HT-29 (cell line): ENCODE results near the genes FNDC3B, TNFSF10 and NAALADL2.

DNA sequence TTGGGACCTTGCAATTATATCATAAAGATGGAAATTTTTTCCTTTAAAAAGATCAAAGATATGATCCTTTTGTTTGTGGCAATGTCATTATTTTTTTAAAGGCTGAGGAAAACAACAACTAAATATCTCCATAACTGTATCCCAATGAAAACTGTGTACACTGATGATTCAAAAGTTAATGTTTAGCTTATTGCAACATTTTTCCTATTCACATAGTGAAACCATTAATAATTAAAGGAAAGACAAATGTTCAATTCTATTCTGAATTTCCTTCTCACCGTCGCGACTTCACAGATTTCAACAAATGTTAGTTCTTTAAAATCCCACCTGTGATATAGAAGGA is 40.3 kb downstream of the TMEM212 start:
- RAMPAGE, long total RNA: no peak

DNA sequence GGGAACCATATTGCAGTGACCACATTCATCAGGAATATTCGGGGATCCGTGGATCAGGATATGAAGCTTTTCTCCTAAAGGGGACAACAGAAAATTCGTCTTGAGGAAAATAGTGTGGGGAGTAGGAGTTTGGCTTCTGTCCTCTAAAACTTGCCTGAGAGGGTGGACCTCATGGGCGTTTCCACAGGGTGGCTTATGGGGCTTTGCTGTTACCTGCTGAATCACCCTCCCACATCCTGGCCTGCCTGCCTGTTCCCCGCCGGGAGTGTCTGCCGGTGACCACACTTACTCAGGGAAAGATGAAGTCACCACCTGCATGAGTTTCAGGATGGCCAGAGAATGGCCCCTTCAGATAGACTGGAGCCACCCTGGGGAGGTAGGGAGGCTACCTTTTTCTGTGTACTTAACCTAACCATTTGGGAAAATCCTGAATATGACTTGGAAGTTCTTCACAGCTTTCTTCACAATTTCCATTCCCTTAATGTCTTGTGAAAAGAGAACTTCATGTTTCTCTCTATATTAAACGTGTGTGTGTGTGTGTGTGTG is 78.4 kb upstream of the FNDC3B start:
- RAMPAGE, long total RNA: no peak

GRCh38 chr3:172039049-172040014 is at the start of gene FNDC3B:
Gene FNDC3B, plus strand, starts transcription at chr3:172039578.
- RAMPAGE, long total RNA: no peak

- RAMPAGE, long total RNA: no peak
Observed at GRCh38 chr3:172040015-172040347, 603 bp downstream of the FNDC3B start.

- RAMPAGE, long total RNA: no peak
Observed at GRCh38 chr3:172040348-172041368, 1.3 kb downstream of the FNDC3B start.

GRCh38 chr3:172044894-172045336 is 5.5 kb downstream of the FNDC3B start:
- RAMPAGE, long total RNA: no peak

- RAMPAGE, long total RNA: no peak
Observed at GRCh38 chr3:172063851-172064323, 24.5 kb downstream of the FNDC3B start.

DNA sequence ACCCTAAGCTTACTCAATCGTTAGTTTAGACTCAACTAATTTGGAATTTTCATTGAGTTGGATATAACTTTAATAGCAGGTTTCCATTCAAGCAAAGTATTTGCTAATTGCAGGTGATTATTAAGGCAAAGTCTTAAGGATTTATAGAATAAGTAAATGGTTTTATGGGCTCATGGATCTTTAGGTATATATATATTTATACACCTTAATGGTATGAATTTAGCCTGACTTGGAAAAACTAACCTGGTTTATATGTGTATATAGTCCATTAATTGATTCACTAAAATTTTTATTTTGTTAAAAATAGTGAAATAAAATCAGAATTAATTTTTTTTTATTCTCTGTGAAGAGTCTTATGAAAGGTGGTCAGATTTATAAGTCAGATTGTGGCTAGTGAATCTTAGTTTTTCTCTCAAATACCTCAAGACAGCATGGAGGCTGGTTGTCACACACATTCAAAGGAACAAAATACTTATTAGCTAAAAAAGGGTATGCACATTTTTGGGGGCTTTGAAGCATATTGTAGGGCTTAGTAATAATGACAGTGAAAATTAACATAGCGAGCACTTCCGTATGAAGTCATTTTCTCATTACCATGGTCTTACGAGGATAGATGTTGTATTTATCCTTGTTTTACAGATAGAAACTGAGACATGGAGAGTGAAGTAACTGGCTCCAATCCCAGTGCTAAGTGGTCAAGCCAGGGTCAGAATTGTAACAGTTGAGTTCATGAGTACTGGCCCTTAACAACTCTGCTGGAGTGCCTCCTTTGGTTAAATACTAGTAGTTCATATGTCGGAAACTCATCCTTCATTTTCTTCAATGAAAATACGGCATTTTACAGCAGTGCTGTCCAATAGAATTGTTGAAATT is 32.1 kb downstream of the FNDC3B start:
- RAMPAGE, long total RNA: no peak

GRCh38 chr3:172102523-172102915 is 63.1 kb downstream of the FNDC3B start:
- RAMPAGE, long total RNA: no peak

DNA sequence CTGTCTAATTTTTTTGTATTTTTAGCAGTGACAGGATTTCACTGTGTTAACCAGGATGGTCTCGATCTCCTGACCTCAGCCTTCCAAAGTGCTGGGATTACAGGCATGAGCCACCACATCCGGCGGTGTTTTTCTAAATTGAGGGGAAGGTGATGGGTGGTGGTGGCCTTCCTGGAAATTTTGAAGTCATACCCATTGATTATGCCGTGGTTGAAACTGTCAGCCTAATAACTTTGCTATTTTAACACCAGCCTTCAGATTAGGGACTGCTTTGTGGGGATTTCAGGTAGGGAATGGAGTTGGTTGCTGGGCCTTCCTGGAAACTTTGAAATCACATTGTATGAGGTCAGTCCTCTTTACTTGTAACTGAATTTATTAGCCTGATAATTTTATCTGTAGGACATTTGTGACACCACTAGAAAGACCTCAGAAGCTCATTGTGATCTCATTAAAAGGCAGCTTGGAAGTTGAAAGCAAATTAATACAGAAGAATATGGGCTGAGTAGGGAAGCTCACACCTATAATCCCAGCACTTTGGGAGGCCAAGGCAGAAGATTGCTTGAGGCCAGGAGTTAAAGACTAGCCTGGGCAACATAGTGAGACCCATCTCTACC is 97.6 kb downstream of the FNDC3B start:
- RAMPAGE, long total RNA: no peak

GRCh38 chr3:172148342-172148762 is 109.0 kb downstream of the FNDC3B start:
- RAMPAGE, long total RNA: no peak

- RAMPAGE, long total RNA: no peak
Observed at GRCh38 chr3:172261695-172262460, 186.4 kb downstream of the GHSR start.

DNA sequence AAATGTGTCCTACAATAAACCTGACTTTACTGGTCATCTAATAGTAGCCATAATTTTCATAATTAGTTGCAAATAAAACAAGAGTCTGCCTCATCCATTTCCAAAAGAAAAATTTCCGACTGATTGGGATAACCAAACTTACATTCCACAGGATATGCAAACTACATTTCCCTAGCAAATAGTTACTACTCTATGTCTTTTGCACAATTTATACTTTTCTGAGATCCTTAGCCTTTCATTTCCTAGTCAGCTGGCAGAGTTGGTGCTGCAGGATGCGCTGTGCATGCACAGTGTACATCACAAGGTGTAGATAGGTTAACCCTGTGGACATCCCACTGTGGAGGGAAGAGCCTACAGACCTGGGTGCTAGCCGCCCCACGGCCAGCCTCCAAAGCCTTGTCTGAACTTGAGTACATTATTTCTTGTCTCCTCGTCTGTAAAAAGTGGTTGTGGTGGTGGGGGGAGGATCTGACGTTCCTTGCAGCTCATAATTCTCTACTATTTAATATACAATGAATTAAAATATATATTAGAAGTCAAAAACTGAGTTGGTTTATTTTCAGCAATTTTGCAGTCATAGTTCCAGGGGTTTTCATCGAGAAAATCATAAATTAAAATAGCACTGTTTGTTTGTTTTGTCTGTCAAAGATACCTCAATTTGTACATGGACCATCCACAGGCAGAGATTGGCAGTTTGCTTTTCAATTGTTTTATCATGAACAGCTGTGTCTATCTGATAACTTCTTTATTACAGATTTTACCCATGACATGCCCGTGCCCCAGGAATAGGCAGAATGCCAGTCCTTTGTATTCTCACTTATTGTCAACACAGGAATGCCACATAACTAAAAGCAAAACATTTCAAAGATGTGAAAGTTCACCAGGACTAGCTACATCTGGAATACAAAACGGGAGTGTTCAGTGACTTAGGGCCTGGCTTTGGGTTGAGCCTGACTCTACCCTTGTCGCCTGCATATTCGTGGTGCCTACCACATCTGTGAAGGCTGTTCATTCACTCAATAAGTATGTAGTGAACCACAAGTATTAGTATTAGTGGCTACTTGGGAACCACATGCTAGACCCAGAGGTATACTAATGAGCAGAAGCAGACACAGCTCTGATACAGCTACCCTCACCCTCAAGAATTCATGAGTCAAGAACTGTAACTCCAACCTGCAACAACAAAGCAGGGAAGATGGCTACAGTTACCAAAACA is 3.2 kb downstream of the TNFSF10 start:
- RAMPAGE, long total RNA: no peak

- RAMPAGE, long total RNA: start-site peak on the minus strand at chr3:172523382-172523470, 16 and 32 reads in 2 replicates
Observed at GRCh38 chr3:172522917-172523878, at the start of gene TNFSF10. Gene TNFSF10, minus strand, starts transcription at chr3:172523430.

- RAMPAGE, long total RNA: no peak
Observed at GRCh38 chr3:172635606-172636236, 75.1 kb downstream of the NCEH1 start.

- RAMPAGE, long total RNA: no peak
Observed at GRCh38 chr3:172685681-172686335, 25.1 kb downstream of the NCEH1 start.

DNA sequence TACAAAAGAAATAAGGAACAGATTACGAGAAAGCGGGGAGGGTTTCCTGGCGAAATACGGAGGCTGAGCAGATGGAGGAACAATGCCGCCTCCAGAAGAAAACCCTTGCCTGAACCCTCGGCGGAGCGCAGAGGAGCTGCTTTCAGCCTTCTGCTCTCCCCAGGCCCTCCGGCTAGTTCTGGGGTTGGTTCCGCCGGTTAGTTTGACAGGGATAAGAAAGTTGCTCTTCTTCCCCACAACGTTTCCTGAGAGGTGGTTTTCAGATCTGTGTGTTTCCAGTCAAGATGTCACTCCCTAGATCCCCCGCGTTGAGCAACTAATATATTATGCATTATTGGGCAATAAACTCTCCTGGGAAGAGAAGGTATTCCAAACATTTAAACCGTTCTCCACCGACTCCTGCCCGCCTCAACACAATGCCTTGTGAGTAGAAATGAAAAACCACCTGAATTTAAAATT is 550 bp downstream of the NLGN1 start:
- RAMPAGE, long total RNA: no peak

DNA sequence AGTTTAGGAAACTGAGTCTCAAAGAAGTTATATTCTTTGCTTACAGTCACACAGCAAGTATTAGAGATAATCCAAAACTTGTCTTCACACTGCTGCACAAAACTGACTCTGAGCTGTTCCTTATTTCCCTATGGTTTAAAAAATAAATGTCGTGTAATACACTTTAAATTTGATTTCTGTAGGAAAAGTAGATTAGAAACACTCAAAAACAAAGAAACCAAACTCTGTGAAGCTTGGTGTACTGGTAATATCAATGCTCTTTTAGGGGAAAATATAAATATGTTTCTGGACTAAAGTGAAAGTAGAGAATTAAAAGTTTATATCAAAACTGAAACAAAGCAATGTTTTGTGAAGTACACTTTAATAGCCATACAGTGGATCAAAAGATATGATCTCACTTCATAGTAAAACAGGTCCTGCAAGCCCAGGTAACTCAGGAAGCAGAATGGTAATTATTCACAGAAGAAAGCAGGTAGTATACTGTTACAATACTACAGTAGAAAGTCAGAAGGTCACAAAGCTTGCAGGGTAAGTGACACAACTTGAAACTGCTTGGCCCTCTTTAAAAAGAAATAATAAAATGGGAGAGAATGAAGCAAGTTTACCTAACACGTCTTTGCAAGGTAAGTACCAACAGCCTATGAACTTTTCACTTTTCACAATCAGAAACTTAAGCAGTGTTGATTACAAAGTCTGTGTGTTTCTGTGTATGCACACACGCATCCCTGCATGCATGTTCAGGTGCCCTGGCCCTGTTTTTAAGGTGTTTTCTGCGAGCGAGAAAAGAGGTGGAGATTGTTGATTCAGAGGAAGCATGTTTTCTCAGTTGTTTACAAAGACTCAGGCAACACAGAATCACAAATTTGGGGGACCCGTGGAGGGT is at the start of gene NAALADL2:
TSS of gene NAALADL2 (plus strand) at position 507 of the 883 bp plus-strand sequence.
- RAMPAGE, long total RNA: no peak

- RAMPAGE, long total RNA: no peak
Observed at GRCh38 chr3:174891126-174891564, 32.0 kb downstream of the NAALADL2 start.

- RAMPAGE, long total RNA: no peak
Observed at GRCh38 chr3:176853471-176853922, 343.8 kb downstream of the TBL1XR1 start.